Bile duct (tissue), 1 donor: ENCODE results near the genes PLEKHA5 and ETNK1.

- PRO-cap: unidirectional peak, plus-strand start at chr12:19129339; bidirectional peak, plus-strand start at chr12:19129766, minus-strand start at chr12:19129427; bidirectional peak, plus-strand start at chr12:19130145, minus-strand start at chr12:19130028
These were observed at the start of gene PLEKHA5 for GRCh38 chr12:19129105-19130310. Gene PLEKHA5 (plus strand): TSS chr12:19129733.

- PRO-cap: no peak
These were observed 643 bp downstream of the PLEKHA5 start for GRCh38 chr12:19130311-19130441.

DNA sequence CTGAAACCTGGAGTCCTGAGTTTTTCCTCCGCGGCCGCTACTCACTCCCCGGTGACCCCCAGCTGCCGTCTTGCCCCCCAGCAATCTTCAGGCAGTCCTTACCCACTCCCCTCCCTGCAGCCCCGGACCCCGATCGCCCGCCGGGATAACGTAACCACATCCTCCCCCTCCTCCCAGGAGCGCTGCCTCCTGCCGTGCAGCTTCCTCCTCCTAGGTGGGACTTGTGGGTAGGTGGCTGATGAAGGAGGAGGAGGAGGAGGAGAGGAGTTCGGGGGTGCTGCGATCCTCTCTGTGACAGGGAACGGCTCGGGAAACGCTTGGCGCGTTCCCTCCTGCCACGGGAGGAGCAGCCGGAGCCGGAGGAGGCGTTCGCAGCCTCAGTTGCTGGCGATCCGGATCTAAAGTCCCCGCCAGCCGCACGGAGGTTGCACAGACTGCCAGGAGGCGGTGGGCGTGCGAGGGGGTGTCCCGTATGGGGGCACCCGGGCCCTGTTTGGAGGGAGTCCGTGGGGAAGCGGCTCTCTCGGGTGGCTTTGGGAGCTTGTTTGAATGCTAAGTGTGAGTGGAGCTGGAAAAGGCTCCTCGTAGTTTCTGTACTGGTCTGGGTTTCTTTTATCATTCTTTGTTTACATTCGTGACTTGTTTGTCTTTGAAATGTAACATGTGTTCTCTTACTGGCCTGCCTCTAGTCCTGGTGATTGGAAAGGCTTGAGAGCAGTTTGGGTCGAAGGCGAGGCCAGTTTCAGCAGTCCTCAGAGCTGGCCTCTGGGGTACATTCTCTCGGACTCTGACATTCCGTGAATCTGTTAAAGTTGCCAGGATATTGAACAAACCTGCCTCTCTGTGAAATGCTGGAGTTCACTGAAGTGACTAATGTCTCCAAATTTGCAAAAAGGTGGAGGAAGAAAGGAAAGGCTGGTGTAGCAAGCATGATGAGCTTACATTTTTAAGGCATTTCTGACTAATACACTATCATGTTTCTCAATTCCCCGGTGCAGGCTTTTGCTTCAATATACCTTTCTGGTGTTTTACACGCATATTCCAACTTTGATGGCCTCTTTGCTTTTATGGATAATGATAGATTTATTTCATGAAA lies 1.3 kb downstream of the PLEKHA5 start:
- PRO-cap: bidirectional peak, plus-strand start at position 739 of the sequence, minus-strand start at position 406 of the sequence

GRCh38 chr12:19473222-19473450 lies 33.8 kb downstream of the AEBP2 start:
- PRO-cap: no peak

DNA sequence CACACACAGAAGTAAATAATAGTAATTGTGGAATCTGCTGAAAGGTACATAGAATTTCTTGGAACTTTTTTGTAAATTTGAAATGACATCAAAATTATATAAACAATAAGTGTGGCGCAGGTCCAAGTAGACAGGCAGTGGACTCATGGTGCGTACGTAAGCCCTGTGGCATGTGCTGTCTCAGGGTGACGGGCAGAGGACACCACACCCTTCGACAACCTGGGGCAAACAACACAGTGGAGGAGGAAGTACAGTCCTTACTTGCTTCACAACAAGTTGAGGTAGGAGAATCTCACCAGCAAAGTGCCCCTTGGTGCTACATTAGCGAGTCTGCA lies 180.9 kb downstream of the AEBP2 start:
- PRO-cap: unidirectional peak, plus-strand start at position 227 of the sequence

GRCh38 chr12:19894754-19895276 lies 455.5 kb downstream of the AEBP2 start:
- PRO-cap: no peak

DNA sequence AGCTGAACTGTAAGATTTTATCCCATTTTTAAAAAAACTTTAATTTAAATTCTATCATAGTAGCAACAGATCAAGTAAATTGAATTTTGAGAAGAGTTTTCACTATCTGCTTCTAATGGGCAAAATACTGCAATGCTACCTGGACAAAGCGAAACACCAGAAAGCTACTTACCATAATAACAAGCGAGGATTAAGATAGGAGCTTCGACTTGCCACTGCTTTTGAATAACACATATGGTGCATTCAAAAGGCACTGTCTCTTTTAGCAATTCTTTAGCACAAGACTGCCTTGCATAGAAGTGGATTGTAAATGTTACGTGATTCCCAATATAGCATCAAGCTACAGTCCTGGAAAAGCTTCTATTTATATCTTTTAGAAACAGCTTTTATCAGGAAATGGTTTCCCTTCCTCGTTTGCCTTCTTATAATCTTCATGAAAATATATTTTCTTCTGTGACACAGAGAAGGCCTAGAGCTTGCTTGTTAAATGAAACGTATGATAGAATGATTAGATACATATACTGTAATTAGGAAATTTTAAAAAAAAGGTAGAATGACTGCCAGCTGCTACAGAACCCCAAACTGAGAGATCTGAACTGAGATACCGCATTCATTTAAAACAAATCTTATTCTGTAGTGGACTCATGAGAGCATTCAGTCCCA lies 258.6 kb upstream of the PDE3A start:
- PRO-cap: no peak

GRCh38 chr12:21438933-21439497 lies 1.6 kb downstream of the PYROXD1 start:
- PRO-cap: no peak

DNA sequence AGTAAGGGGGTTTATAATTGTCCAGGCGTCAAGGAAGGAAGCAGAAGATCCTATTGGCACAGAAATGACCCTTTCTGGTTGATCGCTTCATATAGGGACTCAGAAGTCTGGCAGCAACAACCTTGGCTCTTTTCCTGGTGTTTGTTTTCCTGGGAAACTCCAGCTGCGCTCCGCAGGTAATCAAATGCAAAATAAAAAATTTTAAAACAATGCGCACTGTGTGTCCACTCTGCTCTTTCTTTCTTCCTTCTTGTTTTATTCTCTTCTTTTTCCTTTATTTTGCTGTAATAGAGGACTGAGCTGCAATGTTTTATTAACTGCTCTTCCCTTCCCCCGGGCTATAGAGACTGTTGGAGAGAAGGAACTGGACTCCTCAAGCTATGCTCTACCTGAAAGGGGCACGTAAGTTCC lies 700 bp downstream of the SPX start:
- PRO-cap: no peak

- PRO-cap: no peak
These were observed 2.6 kb downstream of the KCNJ8 start for GRCh38 chr12:21771774-21772390.

GRCh38 chr12:21894413-21895541 lies 46.4 kb downstream of the ABCC9 start:
- PRO-cap: no peak

GRCh38 chr12:22048196-22049146 lies 2.5 kb downstream of the CMAS start:
- PRO-cap: no peak

GRCh38 chr12:22150187-22150684 lies 104.2 kb downstream of the CMAS start:
- PRO-cap: no peak

DNA sequence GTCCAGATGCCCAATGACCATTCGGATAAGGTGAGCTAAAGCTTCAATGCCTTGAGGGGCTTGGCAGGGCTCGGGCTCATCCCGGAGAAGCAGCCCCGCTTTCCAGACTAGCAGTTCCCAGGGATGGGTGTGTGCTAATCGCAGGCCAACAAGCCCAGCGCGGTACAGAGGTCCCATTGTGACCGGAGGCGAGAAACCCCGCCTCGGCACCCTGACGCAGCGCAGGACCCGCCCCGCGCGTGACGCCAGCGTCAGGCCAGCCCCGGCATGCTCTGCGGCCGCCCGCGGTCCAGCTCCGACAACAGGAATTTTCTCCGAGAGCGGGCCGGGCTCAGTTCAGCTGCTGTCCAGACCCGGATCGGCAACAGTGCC lies at the start of gene ETNK1:
TSS of gene ETNK1 (plus strand) at position 275 of the 372 bp plus-strand sequence.
- PRO-cap: bidirectional peak, plus-strand start at position 301 of the sequence, minus-strand start at position 125 of the sequence

- PRO-cap: no peak
These were observed 54.0 kb downstream of the ETNK1 start for GRCh38 chr12:22678979-22679430.

- PRO-cap: no peak
These were observed 1.4 kb upstream of the SOX5 start for GRCh38 chr12:23950556-23951537.

GRCh38 chr12:24546042-24546954 lies 402.6 kb downstream of the BCAT1 start:
- PRO-cap: no peak

DNA sequence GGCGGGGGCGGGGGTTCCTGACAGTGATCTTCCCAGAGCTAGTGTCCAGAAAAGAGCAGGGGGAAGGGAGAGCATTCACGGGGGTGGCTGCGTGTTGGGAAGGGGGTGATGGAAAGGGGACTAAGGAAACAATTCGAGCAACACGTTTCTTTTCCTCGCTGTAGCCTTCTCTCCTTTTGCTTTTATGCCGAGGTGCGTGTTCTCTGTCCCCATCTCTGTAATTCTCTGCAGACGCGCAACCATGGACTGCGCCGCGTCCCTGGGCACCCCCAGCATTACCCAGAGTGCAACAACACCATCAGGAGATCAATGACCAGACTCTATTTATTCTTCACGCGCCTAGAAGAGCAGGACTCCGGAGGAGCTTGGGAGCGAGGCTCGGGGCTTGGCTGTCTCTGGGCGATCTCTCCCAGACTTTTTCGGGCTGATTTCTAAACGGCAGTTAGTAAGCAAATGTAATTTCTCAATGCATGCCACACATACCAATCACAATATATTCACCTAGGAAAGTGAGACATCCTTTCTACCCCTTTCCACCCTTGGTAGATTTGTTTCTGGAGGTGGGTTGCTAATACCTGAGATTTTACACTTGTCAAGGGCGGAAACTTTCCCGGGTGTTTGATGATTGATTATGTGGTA lies 384.9 kb downstream of the BCAT1 start:
- PRO-cap: bidirectional peak, plus-strand start at position 352 of the sequence, minus-strand start at position 277 of the sequence; unidirectional peak, minus-strand start at position 420 of the sequence

- PRO-cap: unidirectional peak, plus-strand start at chr12:24910026
These were observed 39.2 kb downstream of the BCAT1 start for GRCh38 chr12:24909606-24910135.

DNA sequence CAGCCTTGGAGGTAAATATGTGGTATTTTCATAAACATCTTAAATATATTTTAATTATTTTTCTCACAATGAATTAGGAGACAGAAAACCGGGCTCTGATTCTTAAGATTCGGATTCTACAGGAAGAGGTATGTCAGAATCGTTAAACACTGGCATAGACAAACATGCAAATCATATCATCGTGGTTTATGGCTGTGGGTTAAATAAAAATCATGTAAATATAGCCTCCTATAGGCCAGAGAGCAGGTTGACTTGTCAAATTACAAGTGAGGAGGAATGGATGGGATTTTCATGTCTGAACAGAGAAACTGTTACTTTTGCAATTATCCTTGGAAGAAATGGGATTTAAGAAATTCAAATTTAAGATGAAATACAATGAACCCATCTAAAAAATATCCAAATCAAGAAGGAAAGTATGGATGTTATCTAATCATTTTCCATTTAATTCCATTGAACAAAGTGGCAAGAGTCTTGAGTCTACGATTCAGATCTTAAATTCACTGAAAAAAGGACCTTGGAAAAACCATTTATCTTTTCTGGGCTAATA lies 28.6 kb upstream of the IRAG2 start:
- PRO-cap: no peak